Islet of Langerhans (tissue), 1 donor: ENCODE data around the gene PLOD1.

GRCh38 chr1:11058381-11058971, 1.3 kb downstream of the SRM start:
- RRBS, result no CpG with 5 or more reads among the region's 20 CpGs

GRCh38 chr1:11071544-11071915, 11.7 kb upstream of the SRM start:
- RRBS, result no CpG with 5 or more reads among the region's 8 CpGs

DNA sequence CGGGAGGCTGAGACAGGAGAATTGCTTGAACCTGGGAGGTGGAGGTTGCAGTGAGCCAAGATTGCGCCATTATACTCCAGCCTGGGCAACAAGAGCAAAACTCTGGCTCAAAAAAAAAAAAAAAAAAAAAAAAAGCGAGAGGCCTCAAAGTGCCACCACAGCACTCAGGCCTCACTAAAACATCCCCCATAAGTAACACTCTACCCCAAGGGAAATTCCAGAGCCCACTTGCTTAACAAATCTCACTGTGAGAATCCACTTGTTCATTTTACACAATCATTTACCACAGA, 26.2 kb upstream of the EXOSC10 start:
- RRBS, result no CpG with 5 or more reads among the region's 3 CpGs

DNA sequence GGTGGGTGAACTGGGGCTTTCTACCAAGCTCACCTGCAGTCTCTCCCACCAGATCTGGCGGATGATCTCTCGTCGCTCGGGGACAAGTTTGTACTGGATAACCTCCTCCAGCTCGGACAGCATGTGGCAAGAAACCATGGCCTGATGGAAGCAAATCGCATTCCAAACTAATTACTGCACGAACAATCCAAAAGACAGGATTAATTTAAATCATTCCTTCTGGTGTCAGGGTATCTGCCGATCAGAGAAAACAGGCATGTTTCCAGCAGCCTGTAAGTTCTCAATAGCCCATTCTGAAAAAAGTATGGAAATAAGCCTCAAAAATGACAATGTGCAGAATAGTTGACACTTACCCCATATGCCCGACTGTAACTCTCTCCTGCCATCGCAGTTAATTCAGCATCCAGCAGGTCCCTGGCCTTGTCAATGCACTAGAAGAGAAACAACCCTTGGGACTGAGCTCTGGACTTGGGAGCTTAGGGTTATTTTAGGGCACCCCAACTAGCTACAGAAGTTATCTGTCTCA, 44.5 kb upstream of the ANGPTL7 start:
- RRBS, result no CpG with 5 or more reads among the region's 10 CpGs

DNA sequence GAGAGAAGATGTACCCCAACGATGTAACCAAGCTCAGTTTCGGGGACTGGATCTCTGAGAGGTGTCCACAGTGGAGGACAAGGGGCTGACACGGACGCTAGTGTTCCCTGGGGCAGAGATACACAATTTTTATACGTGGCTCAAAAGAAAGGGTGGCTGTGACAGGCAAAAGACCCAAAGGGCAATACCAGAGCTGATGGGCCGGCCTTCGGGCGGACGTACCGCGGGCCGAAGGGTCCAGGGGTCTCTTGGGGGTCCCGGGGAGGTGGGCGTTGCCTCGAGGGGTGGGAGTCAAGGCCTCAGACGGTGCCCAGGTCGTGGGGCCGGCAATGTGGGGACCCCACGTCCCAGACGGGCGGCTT, 370 bp downstream of the MTOR start:
- RRBS, result 3% methylated on average over 13 of the region's 21 CpGs

DNA sequence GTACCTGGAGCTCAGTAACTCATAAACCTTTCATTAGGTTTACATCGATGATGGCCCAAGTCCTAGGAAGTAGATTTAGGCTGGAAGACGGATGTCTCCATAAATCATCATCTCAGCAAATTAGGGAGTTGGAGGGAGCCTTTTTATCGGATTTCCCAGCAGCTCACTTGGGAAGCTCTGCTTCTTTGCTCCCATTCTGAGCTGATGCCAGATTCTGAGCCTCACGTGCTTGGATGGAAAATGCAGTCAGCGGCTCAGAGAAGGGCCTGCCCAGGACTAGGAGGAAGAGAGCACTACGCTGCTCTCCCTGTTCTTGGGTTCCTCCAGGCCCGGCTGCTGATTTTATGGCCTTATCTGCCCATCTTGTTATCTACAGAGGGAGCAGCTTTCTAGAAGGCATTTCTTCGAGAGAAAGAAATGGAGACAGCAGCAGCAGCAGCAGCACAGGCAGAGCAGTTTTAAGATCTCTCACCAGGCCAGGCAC, 42.0 kb downstream of the UBIAD1 start:
- RRBS, result no CpG with 5 or more reads among the region's 8 CpGs

GRCh38 chr1:11339678-11340350, 66.8 kb downstream of the UBIAD1 start:
- RRBS, result no CpG with 5 or more reads among the region's 21 CpGs

DNA sequence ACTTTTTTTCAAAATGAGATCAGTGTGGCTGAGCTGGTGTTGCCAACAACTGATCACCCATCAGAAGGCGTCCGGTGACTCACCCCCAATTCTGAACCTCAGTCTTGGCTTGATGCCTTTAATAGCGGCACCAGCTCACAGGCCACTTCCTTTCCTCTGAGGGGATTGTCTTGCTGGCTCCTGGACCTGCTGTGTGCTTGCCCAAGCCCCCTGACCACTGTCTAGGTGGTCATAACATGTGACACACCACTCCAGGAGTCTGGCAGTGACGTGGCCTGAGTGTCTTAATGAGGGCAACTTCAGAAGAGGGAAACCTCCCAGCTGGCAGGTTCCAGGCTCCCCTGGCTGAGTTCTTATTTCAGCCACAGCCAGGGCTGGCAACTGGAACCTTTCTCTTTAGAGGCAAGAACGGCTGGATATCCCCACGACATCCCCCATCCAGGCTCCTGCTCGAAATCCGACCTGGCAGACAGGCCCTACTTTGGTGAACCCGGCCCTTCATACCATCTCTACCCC, 1.8 kb downstream of the DRAXIN start:
- RRBS, result no CpG with 5 or more reads among the region's 9 CpGs

- RRBS, result no CpG with 5 or more reads among the region's 44 CpGs
Observed at GRCh38 chr1:11719294-11720022, 16.5 kb upstream of the AGTRAP start.

- RRBS, result no CpG with 5 or more reads among the region's 16 CpGs
Observed at GRCh38 chr1:11736760-11737701, 1.1 kb downstream of the AGTRAP start.

- RRBS, result no CpG with 5 or more reads among the region's 11 CpGs
Observed at GRCh38 chr1:11791412-11791998, 14.3 kb downstream of the MTHFR start.

- RRBS, result no CpG with 5 or more reads among the region's 10 CpGs
Observed at GRCh38 chr1:11794557-11794897, 11.2 kb downstream of the MTHFR start.

- RRBS, result no CpG with 5 or more reads among the region's 4 CpGs
Observed at GRCh38 chr1:11845265-11845700, 2.3 kb downstream of the NPPA start.

- RRBS, result 2% methylated on average over 31 of the region's 52 CpGs
Observed at GRCh38 chr1:11934394-11935248, at the start of gene PLOD1. PLOD1 (plus strand) TSS chr1:11934717.

GRCh38 chr1:11989247-11990062, 9.2 kb downstream of the MFN2 start:
- RRBS, result no CpG with 5 or more reads among the region's 12 CpGs

GRCh38 chr1:12081789-12082254, 18.7 kb downstream of the TNFRSF8 start:
- RRBS, result no CpG with 5 or more reads among the region's 2 CpGs

GRCh38 chr1:12165203-12165840, 1.5 kb upstream of the TNFRSF1B start:
- RRBS, result no CpG with 5 or more reads among the region's 7 CpGs

- RRBS, result no CpG with 5 or more reads among the region's 9 CpGs
Observed at GRCh38 chr1:12182918-12183349, 16.1 kb downstream of the TNFRSF1B start.

- RRBS, result no CpG with 5 or more reads among the region's 5 CpGs
Observed at GRCh38 chr1:12337790-12338437, 108.1 kb downstream of the VPS13D start.

GRCh38 chr1:12450287-12450891, 167.6 kb downstream of the DHRS3 start:
- RRBS, result 20% methylated on average over 1 of the region's 11 CpGs